Renal cortical epithelial cell (primary cell): ENCODE data around the genes AARS2 and SPATS1.

DNA sequence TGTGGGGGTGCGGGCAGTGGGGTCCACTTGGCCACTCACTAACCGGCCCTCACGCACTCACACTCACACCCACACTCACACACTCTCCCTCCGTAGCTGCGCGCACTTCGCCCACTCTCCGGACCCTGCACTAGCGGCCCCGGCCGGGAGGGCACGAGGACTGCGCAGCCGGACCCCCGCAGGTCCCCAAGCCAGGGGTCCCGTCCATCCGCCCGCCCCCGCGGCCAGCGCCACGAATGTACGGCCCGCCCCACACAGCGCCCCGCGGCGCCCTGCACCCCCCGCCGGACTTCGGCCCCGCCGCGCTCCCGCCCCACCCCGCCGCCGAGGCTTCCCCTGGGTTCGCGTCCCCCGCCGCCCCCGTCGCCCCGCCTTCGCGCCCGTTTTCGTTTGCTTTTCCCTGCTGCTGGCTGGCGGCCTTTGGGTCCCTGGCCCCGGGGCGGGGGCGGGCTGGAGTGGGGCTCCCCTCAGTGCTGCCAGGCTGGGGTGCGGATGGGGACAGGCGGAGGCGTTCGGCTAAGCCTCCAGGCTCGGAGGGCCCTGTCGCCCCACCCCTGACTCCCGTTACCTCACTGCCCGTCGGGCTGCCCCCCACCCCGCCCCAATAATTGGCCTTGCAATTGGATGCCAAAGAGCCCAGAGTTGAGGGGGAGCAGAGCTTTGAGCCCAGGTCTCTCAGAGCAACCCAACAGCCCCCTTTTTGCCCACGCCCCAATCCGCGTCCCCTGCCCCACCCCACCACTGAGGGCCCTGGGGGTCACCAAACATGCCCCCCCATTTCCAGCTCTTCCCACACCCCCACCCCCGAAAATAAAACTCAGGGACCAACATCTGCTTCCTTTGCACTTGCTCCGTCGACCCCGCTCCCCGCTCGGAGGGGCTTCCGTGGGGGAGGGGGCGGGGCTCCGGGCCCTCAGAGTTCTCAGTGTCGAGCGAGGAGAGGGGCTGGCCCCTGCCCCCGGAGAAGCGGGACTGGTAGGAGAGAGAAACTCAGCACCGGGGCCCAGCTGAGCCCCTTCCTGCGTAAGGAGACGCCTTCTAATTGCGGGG is 22.7 kb upstream of the SLC22A7 start:
- RRBS: 8% methylated on average over 12 of the region's 83 CpGs

DNA sequence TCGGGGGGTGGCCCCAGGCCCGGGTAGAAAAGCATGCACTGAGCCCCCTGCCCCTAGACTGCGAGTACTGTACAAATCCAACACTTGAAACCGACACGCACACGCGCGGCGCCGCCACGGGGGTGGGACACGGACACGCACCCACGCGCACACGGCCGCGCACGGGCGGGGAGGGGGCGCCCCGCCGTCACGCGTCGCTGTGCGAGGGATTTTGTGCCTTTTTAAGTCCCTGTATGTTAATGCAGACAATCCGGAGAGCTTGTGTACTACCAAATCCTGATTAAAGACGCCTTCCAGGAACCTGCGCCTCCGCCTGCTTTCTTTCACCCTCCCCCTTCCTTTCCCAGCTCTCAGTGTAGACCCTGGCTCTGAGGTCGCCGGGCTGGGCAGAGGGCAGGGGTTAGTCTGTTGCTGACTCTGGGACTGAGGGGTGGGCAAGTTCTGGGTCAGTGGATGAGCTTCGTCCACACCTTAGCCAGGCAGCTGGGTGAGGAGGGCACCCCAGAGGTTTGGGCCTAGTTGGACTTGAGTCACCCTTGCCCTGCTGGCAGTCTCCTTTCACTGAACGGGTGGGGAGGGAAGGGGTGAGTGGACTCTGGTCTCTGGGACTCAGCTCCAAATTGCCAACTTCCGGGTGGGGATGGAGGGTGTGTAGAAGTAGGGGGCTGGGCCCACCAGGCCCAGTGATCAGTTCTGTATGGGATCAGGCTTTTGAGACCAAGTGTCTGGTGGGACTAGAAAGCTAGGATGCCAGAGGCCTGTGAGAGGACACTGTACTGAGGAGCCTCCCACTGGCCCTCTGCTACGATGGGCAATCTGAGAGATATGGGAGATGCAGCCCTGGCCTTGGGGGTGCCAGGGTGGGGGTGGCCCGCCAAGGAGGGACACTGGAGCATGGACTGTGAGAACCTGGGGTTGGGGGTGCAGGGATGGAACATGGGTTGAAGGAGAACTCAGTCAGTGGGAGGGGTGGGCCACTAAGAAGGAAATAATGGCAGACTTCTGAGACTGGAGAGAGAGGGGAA is 21.4 kb upstream of the SLC22A7 start:
- RRBS: 3% methylated on average over 2 of the region's 38 CpGs

- RRBS: no CpG with 5 or more reads among the region's 11 CpGs
These were observed 1.6 kb upstream of the LRRC73 start for GRCh38 chr6:43511648-43512249.

GRCh38 chr6:43528116-43528851 is 11.4 kb downstream of the POLR1C start:
- RRBS: no CpG with 5 or more reads among the region's 1 CpG

DNA sequence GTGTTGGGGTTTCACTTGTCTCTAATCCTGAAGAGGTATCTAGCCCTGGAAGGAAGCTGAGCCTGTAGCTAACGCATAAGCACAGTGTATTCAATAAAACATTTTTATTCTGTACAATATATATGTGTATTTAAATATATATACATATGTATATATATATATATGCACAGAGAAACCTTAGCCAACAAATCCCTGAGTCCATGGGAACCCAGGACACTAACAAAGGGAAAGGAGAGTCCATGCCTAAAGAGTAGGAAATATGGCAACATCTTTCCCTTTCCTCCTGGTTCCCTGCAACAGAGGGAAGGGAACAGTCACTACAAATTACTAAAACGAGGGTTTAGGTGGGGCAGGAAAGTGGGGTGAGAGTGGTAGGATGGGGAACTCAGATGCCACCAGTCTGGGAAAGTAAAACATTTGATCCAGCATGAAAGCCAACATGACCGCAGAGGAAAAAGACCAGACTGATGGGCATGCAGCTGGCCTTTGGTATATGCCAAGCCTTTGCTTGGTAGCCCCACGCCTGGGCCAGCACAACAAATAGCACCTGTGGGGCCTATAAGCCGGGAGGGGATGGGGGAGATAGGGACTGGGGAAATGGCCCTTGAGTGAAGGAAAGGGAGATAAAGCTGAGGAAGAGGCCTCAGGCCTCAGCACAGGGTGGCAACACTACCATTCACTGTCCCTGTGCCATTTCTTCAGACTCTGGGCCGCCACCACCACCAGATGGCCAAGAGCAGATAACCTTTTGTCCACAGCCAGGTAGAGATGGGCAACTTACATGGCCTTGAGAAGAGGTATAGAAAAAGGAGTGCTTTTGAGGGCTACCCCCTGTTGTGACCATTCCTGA is 8.4 kb downstream of the GTPBP2 start:
- RRBS: no CpG with 5 or more reads among the region's 6 CpGs

GRCh38 chr6:43787317-43787544 is 17.2 kb downstream of the VEGFA start:
- RRBS: no CpG with 5 or more reads among the region's 3 CpGs

- RRBS: no CpG with 5 or more reads among the region's 10 CpGs
These were observed 28.9 kb downstream of the VEGFA start for GRCh38 chr6:43798667-43799476.

- RRBS: no CpG with 5 or more reads among the region's 9 CpGs
These were observed 42.7 kb downstream of the MRPL14 start for GRCh38 chr6:44084394-44085192.

DNA sequence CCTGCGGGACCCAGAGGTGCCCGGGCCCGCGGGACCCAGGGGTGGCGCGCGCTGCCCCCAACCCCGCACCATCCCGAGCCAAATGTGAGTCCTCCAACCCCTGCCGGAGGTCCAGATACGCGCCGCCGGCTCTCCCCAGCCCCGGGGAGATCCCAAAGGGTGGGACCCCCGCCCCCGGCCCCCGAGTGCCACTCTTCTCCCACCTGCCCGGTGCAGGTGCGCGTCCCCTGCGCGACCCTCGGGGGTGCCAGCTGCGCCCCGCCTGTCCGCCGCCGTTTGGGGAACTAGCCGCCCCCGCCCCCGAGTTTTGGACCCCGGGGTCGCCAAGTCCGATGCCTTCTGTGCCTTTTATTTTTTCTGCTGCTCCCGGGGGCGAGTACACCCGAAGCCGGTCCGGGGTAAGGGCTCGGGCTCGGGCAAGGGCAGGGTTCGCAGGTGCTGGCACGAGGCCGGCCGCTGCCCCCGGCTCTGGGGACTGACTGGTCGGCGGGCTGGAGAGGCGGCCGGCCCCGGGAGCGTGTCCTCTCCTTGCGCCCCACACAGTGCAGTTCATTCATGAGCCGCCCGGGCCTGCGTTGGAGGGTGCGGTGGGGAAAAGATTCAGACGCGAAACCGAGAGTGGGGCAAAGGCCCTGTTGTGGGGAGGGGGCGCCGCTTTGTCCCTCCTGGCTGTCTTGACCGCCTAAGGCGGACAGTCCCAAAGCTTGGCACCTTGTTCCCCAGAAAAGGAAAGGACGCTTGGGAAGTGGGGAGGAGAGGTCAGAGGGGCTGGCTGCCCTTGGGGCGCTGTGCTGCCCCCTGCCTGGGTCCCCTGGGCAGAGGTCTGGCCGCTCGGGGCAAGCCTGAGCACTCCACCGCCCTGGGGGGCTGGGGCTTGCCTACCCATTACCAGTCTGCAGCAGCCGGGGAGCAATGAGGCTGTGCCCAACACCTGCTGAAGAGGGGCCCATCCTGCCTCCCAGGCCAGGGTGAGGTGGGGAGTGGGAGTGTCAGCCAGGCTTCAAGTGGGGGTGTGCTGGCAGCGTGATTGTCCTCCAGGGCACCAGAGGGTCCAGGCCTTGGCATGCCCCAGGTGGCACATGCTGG is 772 bp downstream of the TMEM63B start:
- RRBS: 2% methylated on average over 22 of the region's 72 CpGs

GRCh38 chr6:44166419-44167296 is 8.0 kb downstream of the CAPN11 start:
- RRBS: 43% methylated on average over 6 of the region's 20 CpGs

DNA sequence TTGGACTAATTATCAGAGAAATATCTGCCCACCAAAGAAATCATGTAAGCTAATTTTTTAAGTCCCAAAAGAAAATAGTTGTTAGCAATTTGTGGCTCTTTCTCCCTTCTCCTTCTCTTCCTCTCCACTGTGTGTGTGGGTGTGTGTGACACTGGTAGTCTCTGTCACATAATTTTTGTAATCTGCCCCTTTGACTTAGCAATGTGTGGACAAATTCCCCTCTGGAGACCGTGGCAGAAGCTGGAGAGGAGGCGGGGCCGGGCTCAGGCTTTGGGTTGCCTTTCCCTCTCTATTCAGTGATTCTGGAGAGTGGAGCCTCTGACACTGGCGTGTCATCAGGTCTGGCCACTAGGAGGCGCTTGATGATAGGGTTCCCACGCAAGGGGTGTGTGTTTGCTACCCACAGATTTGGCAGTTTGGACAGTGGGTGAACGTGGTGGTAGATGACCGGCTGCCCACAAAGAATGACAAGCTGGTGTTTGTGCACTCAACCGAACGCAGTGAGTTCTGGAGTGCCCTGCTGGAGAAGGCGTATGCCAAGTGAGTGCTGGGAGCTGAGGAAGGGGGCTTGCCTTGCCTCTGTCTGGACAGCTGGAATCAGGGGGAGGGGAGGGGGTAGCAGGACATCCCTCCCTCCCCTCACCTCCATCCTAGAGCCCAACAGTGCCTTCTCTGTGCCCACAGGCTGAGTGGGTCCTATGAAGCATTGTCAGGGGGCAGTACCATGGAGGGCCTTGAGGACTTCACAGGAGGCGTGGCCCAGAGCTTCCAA is 14.1 kb downstream of the CAPN11 start:
- RRBS: no CpG with 5 or more reads among the region's 12 CpGs

DNA sequence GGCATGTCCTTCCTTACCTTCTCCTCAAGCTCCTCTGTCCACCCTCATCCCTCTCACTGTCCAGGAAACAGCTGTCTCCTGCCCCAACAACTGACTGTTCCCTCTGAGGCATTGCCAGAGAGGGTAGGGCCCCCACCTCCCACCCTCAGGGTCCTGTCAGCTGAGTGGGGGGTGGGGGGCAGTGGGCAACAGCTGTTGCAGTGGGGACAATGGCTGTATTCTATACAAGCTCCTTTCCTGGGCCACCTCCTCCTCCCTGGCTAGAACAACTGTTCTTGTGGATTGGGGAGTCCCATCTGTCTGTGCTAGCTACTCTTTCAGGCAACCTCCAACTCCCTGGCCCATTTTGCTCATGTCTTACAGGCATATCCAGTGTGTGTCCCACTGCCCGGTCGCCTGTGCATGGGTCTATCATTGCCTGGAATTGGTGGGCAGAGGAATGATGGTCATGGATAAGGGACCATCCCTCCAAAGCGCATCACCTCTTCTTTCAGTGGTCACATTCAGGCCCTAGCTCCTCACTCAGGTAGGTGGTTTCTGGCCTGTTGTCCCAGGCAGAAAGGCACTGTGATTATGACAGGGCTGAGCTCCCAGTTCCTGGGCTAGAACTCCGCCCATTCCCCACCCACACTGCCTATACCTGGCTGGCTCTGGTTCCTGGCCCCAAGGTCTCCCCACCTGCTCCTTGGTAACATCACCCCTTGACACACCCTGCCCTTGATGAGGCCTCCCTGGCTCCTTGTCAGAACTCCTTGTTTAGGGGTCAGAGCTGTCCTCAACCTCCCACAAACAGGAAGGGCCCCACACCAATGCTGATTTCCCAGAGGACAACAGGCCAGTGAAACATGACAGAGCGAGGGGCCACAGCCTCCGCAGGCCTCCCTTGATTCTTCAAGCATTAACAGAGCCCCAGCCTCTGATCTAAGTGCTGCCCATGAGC is 15.8 kb upstream of the MYMX start:
- RRBS: no CpG with 5 or more reads among the region's 6 CpGs

- RRBS: under 1% methylated on average over 5 of the region's 13 CpGs
These were observed 1.0 kb downstream of the HSP90AB1 start for GRCh38 chr6:44247913-44248316.

DNA sequence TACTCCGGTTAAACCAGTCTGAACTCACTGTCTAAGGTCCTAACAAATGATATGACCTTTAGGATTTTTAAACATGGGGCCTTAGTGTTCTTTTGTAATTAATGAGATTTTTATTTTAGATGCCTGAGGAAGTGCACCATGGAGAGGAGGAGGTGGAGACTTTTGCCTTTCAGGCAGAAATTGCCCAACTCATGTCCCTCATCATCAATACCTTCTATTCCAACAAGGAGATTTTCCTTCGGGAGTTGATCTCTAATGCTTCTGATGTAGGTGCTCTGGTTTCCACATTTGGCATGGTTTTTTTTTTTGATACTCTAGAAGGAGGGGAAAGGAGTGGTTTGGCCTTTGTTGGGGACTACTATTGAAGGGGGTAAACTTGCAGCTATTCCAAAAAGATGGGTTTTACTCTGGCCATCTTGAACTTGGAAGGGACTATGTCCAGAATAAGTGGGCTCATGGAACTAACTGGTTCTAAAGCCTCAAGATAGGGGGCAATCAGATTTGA is 1.7 kb downstream of the HSP90AB1 start:
- RRBS: no CpG with 5 or more reads among the region's 2 CpGs

DNA sequence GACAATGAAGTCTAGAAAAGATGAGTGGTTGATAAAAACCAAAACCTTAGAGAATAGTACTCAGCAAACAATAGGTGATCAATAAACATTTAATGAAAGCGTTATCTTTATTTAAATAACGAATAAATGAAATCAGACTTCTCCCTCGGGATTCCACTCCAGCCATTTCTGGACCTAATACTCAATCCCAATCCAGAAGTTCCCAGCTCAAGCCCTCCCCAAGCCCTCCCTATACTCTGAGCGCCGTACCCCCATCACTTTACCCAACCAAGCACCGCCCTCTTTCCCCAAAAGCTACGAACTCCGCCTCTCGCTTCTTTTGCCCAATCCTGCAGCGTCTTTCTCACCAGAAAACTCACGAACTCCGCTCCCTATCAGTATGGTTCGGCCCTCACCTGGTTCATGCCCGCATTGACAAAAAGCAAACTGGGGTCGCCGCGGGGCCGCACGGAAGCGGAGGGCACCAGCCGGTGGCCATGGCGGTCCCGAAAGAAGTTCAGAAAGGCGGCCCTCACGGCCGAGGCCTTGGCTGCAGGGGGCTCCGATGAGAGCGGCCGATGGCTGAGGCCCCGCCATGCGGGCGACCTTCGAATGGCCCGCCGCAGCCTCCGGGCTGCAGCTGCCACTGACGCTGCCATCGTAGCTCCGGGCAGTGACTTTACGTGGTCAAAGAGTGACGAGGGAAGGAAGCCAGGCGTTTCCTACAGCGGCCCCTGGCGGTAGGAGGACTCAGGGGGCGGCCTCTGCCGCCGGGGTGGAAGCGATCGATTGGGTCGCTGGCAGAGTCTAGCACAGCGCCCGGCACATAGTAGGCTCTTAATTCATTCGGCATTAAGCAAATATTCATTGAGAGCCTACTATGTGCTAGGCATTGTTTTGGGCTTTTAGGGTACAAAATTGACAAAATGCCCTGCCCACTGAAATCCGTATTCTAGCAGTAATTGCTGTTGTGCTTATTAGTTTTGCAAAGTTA is at the start of gene AARS2:
Gene AARS2 (minus strand): TSS at position 662 of the 973 bp plus-strand sequence.
- RRBS: 4% methylated on average over 10 of the region's 54 CpGs

DNA sequence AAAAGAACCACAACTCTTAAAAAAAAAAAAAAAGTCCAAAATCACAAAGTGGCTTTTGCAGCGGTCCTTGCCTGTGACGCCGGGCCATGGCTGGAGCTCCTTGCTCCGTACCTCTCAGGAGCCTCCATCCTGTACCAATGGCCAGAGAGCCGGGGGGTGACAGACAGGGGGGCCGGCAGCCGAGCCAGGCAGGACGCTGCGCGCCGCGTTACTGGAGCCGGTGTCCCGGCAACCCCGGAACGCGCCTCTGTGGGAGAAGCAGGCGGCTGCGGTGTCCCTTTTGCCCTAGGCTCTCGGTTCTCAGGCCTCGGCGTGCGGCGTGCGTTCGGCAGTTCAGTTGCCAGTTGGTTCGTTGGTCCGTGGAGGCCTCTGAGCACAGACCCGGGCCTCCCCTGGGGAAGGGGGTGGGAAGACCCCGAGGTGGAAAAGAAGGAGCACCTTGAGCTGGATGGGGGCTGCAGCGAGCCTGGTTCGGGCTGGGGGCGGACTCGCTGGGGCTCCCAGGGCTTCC is at the start of gene SPATS1:
Gene SPATS1 (plus strand): TSS at position 237 of the 511 bp plus-strand sequence.
- RRBS: 6% methylated on average over 11 of the region's 34 CpGs

DNA sequence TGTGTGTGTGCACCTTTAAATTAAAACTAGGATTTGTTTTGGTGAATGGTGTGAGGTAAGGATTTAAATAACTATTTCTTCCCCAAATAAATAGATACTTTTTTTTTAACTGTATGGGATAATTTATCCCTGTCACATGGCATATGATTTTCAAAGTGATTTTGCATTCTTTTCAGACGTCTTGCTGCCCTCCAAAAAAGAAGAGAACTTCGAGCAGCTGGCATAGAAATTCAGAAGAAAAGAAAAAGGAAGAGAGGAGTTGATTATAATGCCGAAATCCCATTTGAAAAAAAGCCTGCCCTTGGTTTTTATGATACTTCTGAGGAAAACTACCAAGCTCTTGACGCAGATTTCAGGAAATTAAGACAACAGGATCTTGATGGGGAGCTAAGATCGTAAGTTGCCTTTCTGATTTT is 16.1 kb downstream of the CDC5L start:
- RRBS: no CpG with 5 or more reads among the region's 5 CpGs

DNA sequence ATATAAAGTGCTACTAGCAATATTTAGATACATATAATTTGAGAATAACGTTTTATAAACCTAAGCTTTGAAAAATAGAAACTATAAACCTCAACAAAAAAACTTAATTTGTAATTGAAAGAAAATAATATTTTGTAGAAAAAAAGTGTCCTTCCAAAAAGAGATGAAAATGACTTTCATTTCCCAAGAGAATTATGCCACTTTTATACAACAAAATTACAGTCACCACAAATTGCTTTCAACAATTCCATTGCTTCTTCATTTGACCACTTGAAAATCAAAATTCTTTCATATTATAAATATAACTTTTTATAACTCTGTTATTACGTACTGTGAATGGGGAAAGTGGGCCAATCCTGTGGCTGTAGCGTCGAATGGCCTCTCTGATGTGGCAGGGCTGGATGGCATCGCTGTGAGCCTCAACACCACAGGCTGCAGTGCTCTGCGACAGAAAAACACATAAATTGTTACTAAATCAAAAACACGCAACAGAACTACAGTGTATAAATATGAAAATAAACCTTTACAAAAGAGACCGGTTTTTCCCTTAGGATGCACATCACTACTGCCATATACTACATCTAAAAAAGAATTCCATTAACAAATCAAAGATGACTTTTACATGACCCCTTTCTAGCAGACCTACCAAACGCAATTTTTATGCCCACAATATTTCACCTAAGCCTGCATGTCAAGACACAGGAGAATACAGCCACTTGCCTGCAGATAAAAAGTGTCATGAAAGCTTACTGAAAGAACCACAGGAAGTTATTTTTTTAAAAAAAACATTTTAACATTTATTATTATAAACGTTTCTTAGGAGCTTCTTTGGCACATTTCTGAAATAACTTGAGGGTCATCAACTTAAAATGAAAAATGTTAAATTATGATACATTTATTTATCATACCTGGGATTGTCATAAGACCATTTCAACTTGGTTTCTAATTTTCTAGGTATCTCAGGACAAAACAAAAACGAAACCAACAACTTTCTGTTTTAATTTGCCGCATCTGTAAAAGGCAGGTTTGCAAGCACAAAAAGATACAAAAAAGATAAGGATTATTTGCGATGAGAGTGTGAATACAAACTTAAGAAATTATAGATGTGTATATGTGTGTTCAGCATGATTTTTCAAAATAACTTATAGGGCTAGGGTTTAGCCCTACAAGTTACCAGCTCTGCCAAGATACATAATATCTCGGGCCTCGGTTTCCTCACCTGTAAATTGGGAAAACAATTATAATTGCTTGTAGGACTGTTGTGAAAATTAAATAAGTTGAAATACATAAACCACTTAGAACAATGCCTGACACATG is 395.4 kb upstream of the RUNX2 start:
- RRBS: no CpG with 5 or more reads among the region's 15 CpGs

- RRBS: no CpG with 5 or more reads among the region's 5 CpGs
These were observed 17.6 kb upstream of the RUNX2 start for GRCh38 chr6:45310242-45311158.

- RRBS: no CpG with 5 or more reads among the region's 3 CpGs
These were observed 39.6 kb upstream of the SUPT3H start for GRCh38 chr6:45417341-45417719.